ENCODE measurements around a stretch of chr9.

GRCh38 chr9:131667344-131668029 is 72.4 kb downstream of the RAPGEF1 start:
- PRO-cap, 3 experiments = no peak in any of the 3 experiments

DNA sequence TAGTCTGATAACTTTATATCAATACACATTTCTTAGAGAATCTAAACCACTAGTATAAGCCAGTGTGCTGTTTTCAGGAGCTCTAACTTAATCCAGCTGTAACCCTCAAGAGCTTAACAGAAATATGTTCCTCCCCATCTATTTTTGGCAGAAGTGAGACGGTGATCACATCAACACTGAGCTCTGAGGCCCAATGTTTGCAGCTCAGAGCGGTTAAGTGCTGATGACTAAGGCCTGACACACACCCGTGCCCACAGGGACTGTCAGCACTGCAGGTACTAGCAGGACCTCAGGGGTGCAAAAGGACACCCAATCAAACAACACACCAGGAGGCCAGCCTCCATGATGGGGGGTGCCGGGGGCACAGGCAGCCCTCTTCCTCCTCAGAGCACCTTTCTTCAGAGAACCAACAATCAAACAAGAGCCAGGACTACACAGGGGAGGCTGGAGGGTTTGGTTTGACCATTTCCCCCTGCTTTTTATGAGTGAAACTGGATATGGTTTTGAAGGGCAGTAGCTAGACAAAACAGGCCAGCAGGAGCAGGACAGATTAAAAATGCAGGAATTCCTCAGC is 61.3 kb downstream of the RAPGEF1 start:
- PRO-cap, 3 experiments = peak in 1 of 3 experiments; most common minus-strand start position 94 of the sequence (in 1)

- PRO-cap, 3 experiments = no peak in any of the 3 experiments
Observed at GRCh38 chr9:131695066-131695603, 44.7 kb downstream of the RAPGEF1 start.

- PRO-cap, 3 experiments = no peak in any of the 3 experiments
Observed at GRCh38 chr9:131708161-131708912, 31.5 kb downstream of the RAPGEF1 start.

DNA sequence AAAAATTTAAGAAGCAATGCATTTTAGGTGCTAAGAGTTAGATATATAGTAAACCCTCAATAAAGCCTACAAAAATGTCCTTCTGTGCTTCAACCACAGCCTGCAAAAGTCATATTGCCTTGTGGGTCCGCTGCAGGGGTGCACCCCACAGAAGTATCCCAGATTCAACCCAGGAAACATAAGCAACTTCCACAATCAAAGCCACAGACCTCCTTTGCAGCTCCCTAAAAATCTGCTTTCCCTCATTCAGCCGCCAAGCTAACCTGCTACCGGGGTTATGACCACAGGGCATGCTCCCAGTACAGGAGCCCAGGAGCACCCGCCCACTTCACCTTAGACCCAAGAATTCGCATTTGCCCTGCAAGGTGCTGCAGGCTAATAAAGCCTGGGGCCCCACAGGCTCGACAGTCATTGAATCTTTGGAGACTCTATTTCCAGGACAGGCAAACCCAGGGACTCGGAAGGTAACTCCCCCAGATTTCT is 1.2 kb downstream of the RAPGEF1 start:
- PRO-cap, 3 experiments = peak in 2 of 3 experiments; most common plus-strand start position 342 of the sequence (in 2)

- PRO-cap, 3 experiments = no peak in any of the 3 experiments
Observed at GRCh38 chr9:131824279-131824478, 84.3 kb upstream of the RAPGEF1 start.

DNA sequence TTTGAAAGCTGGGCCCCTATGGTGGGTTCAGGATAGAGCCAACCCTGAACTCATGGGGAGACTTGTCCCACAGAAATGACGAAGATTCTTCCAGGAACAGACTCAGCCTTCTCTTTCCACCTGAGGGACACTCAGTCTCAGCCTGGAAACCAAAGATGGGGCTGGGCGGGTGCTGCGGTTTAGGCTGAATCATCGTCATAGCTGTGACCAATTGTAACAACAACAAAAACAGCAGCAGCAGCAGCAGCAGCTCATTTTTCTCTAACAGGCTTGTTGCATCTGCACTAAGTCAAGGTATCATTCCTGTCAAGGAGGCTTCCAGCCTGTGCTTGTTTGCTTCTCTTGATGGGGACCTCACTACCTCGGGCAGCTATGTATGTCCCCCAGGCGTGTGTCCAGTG is 99.8 kb upstream of the RAPGEF1 start:
- PRO-cap, 3 experiments = no peak in any of the 3 experiments

- PRO-cap, 3 experiments = no peak in any of the 3 experiments
Observed at GRCh38 chr9:131893740-131894514, 154.1 kb upstream of the RAPGEF1 start.

- PRO-cap, 3 experiments = no peak in any of the 3 experiments
Observed at GRCh38 chr9:132161001-132161861, 627 bp upstream of the NTNG2 start.

GRCh38 chr9:132342399-132342913 is 12.3 kb downstream of the SETX start:
- PRO-cap, 3 experiments = no peak in any of the 3 experiments

- PRO-cap, 3 experiments = no peak in any of the 3 experiments
Observed at GRCh38 chr9:132531081-132531709, 51.2 kb upstream of the BARHL1 start.

DNA sequence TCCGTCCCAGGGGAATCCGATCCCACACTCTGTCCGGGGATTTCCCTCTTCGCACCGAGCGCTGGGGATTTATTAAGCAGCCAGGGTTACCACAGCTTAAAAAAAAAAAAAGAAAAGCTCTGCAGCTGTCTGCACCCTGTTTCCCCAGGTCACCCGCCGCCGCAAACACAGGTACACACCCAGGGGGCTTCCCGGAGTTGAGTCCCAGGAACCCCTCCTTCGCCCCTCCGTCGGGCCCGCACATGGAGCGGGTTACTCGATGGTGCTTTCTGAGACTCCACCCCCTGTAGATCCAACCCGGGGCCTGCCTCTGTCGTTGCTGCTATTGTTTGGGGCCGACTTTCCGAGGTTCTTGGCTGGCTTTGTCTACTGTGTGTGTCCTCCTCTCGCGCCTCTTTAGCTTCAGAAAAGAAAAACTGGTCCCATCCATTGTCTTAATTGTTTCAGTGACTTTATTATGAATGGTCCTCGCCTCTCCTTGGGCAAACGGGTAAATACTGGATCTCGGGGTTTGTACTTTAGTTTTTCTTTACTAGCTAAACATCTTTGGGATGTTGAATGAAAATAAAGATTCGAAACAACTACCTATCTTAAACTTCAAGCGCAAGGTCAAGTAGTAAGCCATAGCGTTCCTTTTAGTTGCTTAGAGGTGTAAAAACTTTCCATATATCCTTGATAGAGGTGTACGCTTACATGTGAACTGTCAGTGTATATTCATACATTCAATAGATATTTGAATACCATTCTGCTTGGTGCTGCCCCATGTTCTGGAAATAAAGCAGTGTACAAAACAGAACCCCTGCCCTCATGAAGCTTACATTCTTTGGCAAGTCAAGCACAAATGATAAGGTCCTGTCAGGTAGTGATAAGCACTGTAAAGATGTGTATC is 995 bp downstream of the GTF3C4 start:
- PRO-cap, 3 experiments = peak in 1 of 3 experiments; most common plus-strand start position 287 of the sequence (in 1); most common minus-strand start position 271 of the sequence (in 1)

GRCh38 chr9:132799950-132800376 is 78.1 kb downstream of the AK8 start:
- PRO-cap, 3 experiments = no peak in any of the 3 experiments

DNA sequence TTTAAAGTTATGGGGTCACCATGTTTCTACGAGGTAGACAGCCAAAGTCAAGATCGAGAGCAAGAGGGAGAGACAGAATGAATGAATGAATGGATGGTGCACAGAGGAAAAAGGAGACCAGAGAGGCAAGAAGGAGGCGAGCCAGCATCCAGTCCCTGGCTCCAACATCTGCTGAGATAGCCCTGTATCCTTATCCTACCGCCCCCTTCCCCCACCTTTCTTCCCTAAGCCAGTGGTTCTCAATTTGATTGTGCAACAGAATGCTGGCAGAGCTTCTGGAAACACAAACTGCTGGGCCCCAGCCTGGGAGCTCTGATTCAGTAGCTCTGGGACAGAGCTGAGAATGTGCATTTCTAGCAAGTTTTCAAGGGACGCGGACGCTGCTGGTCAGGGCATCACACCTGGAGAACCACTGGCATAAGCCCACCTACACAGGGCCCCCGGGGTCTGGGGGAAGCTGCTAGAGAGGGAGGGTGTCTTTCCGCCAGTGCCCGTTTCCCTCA is 21.1 kb downstream of the AK8 start:
- PRO-cap, 3 experiments = no peak in any of the 3 experiments

GRCh38 chr9:132873276-132873780 is 4.8 kb downstream of the AK8 start:
- PRO-cap, 3 experiments = no peak in any of the 3 experiments

GRCh38 chr9:132879821-132880591 is 1.3 kb downstream of the SPACA9 start:
- PRO-cap, 3 experiments = peak in 1 of 3 experiments; most common minus-strand start chr9:132880137 (in 1)

DNA sequence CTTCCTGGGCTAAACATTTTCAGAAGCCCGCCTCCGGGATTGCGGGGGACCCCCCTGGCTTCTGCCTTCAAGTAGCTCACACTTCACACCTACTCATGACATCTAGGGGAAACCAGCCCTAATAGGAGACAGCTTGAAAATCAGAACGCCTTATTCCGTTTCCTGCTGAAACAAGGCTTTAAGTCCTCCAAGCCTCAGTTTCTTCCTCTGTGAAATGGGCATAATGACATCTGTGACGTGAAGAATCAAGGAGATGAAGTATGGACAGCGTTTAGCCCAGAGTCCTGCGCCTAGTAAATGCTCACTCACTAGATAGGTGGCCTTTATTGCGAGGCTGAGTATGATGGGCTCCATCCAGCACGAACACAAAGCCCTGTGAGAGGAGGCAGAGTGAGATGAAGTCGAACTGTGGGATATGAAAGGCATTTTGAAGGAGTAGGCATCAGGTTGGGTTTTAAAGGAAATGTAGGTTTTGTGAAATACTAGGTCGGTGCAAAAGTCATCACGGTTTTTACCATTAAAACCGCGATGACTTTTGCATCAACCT is 881 bp upstream of the TSC1 start:
- PRO-cap, 3 experiments = no peak in any of the 3 experiments

- PRO-cap, 3 experiments = no peak in any of the 3 experiments
Observed at GRCh38 chr9:133004344-133004596, 25.8 kb downstream of the GFI1B start.

GRCh38 chr9:133031596-133032136 is 869 bp downstream of the GTF3C5 start:
- PRO-cap, 3 experiments = no peak in any of the 3 experiments

- PRO-cap, 3 experiments = no peak in any of the 3 experiments
Observed at GRCh38 chr9:133050644-133051346, 11.0 kb upstream of the CEL start.